Neuron (in vitro differentiated cells): ENCODE measurements around the gene F13A1.

DNA sequence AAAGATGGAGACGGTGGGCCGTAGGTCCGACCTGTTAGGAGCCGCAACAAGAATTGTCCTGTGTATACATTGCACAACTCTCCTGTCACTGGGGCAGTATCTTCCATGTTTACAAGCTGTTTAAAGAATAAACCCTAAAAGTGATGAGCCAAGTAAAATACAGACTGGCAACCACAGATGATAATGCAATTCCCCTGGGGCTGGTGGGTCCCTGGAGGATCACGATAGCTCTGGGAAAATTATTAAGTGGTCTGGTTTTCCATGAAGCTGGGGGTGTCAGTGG lies 8.1 kb upstream of the FAM50B start:
- PRO-cap, result no peak

- PRO-cap, result no peak
These were observed 56.6 kb downstream of the FAM50B start for GRCh38 chr6:3905436-3906465.

- PRO-cap, result no peak
These were observed 10.7 kb downstream of the PRPF4B start for GRCh38 chr6:4031398-4032625.

- PRO-cap, result no peak
These were observed 246.0 kb upstream of the ECI2 start for GRCh38 chr6:4381333-4381846.

- PRO-cap, result no peak
These were observed 292.5 kb upstream of the ECI2 start for GRCh38 chr6:4427858-4428282.

- PRO-cap, result no peak
These were observed 300.4 kb upstream of the ECI2 start for GRCh38 chr6:4435833-4436090.

- PRO-cap, result no peak
These were observed 980 bp downstream of the CDYL start for GRCh38 chr6:4777028-4777740.

DNA sequence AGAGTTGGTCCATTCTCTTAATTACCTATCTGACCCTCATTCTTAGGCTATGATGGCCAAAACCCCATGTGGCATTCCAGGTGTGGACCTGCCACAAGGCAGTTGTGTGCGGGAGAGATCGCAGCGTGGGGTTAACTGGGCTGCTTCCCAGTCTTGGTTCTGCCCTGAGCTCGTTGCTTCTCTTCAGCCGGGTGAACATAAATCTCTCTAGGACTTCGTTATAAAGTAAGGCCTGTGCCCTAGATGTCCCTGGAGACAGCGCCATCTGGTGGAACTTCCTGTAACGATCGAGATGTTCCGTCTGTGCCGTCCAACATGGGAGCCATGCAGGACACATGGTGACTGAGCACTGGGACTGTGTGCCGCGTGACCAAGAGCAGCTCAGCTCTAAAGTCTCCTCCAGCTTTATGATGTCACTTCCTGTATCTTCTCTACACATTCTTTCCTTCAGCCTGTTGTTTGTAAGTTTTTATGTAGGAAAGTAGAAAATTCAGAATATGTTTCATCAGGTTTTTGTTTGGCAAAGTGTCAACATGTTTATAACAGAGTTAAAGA lies 26.8 kb upstream of the RPP40 start:
- PRO-cap, result no peak

DNA sequence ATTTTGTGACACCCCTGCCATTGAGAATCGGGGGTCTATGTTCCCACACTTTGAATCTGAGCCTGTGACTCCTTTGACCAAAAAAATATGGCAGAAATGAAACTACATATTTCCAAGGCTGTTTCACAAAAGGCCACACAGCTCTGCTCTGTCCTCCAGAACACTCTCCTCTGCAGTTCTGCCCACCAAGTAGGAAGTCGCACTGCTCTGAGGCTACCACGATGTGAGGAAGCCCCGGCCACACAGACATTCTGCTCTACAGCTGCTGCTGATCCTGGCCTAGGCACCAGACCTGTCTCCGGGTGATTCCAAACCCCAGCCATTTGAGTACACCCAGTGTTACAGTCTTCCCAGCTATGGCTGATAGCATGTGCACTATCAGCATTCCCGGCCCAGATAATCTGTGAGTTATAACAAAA lies 85.1 kb downstream of the LYRM4 start:
- PRO-cap, result no peak

DNA sequence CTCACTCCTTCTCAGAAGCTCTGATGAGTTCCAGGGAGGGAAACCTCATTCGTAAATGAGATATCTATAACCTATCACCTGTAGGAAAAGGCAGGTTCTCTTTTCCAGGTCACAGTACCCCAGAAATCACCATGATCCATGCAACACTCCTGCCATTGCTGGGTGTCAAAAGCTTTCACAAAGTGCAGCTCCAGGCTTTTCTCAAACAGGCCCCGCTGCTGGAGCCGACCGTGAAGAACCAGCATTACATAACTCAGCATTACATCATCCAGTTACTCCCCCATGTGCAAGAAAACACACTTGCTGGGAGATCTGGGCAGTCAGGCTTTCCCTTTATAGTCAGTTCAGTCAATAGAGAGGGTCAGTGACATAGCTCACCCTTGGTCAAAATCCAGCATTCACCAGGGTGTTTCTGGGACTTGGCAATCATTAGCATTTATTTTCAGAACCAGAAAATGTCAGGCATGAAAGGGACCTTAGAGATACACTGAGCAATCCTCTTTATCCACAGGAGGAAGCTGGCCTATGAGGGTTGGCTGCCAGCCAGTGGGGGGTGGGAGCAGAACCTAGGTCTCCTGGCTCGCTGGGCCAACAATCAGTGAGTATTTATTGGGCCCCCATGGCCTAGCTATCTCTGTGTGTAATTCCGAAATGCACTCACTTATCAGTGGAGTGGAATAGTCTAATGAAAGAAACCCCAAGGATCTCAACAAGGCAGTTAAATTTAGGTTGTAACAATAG lies 54.8 kb downstream of the LYRM4 start:
- PRO-cap, result bidirectional peak, plus-strand start at position 336 of the sequence, minus-strand start at position 202 of the sequence

DNA sequence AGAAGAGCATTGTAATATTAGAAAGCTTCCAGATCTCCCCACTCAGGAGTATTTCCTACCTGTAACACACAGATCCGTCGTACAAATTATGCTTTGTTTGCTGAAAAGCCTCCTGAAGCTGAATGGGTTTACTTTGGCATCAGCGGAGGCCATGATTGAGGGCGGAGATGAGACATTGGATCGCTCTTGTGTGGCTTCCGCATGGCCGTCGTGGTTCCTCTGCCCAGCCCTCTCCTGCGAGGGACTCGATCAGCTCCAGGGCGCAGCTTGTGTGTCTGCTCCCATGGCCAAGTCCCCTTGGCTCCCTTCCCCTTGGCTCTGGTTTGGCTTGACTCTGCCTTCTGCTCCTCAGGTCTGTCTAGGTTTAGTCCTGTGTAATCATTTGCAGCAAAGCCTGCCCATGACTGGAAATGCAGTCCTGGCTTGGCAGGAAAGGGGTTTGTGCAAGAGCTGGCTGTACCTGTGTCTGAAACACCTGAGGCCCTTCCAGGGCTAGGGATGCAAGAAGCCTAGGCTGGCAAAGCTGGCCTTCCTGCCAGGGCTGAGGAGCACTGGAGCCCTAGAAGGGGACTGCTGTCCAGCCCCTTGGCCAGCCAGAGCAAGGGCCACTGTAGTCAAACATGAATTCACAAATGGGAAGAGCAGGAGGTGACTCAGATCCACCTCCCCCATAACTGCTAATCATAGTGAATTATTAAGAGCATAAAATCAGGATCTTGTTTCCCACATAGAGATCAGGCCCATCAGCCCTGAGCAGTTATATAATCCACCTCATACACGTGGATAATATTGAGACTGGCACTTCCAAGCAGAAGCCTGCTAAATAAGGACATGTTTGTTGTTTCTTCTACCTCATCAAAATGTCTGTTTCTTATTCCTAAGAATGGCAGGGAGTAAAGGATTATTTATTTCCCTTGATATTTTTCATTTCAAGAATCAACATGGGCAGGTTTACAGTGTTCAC lies 196.8 kb downstream of the FARS2 start:
- PRO-cap, result no peak

- PRO-cap, result no peak
These were observed 247.7 kb downstream of the FARS2 start for GRCh38 chr6:5508860-5509610.

GRCh38 chr6:5764984-5765790 lies 241.5 kb downstream of the NRN1 start:
- PRO-cap, result no peak

- PRO-cap, result bidirectional peak, plus-strand start at chr6:5996989, minus-strand start at chr6:5996844
These were observed 10.0 kb downstream of the NRN1 start for GRCh38 chr6:5996680-5997238.

DNA sequence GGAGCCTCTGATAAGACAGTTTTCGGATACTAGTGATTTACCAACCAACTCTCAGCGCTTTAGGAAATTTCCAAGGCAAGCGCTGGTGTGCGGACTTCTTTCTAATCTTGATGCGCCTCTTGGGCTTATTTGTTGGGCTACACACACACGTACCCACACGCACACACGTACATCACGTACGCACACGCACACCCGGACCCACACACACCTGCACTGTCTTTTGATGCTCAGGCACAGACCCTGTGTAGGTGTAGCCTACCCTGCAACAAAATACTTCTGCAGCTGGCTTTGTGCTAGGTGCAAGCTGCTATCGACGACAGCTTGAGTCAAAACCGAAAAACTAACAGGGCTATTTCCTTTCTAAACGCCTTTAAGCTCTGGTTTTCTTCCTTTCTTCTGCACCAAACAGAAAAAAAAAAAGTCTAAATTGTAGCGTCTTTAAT lies 1.1 kb upstream of the NRN1 start:
- PRO-cap, result bidirectional peak, plus-strand start at position 273 of the sequence, minus-strand start at position 280 of the sequence

DNA sequence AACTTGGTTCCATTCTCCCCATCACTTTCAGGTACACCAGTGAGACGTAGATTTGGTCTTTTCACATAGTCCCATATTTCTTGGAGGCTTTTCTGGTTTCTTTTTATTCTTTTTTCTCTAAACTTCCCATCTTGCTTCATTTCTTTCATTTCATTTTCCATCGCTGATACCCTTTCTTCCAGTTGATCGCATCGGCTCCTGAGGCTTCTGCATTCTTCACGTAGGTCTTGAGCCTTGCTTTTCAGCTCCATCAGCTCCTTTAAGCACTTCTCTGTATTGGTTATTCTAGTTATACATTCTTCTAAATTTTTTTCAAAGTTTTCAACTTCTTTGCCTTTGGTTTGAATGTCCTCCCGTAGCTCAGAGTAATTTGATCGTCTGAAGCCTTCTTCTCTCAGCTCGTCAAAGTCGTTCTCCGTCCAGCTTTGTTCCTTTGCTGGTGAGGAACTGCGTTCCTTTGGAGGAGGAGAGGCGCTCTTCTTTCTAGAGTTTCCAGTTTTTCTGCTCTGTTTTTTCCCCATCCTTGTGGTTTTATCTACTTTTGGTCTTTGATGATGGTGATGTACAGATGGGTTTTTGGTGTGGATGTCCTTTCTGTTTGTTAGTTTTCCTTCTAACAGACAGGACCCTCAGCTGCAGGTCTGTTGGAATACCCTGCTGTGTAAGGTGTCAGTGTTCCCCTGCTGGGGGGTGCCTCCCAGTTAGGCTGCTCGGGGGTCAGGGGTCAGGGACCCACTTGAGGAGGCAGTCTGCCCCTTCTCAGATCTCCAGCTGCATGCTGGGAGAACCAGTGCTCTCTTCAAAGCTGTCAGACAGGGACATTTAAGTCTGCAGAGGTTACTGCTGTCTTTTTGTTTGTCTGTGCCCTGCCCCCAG lies 130.4 kb downstream of the F13A1 start:
- PRO-cap, result no peak

- PRO-cap, result no peak
These were observed 76.5 kb downstream of the F13A1 start for GRCh38 chr6:6243950-6244341.

DNA sequence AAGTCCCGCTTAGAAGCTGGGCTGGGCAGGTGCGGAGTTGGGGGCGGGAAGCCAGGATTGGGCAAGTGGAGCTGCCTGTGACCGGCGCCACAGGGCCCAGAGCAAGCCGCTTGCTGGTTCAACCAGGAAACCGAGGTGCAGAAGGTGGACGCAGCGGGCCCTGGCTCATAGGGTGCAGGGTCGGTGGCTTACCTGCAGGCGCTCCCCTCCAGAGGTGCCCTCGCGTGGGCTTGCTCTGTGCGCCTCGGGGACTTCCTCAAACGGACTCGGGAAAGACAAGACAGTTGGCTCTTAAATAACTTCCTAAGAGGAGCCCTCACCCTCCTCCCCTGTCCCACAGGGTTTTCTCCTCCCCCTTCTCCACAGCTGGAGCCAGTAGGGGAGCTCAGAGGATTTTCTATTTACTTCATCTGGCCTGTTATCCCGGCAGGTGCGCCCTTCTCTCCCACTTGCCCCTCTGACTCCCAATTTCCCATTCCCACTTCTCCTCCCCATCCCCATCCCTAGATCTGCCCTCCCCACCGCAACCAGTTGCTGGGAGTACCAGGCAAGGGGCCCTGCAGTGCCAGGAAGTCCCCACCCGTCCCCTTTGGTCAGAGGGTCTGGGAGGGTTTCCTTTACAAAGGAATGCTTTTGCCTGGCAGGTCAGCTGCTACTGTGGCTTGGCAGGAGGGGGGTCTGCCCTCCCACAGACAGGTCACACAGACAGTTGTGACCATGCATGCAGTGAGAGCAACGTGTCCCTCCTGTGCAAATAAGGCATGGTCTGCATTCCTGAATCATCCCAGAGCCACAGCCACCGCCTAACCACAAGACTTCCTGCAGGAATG lies at the start of gene F13A1:
F13A1 (minus strand) TSS at position 268 of the 830 bp plus-strand sequence.
- PRO-cap, result no peak

DNA sequence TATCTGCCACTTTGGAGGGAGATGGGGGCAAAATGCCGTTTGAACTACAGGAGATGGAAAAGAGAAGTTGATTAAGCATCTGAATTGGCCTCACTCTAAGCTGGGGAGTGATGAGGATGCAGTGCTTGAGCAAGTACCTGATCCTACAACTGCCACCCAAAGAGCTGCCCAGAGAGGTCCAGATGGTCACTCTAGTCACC lies 2.1 kb downstream of the LY86 start:
- PRO-cap, result no peak

GRCh38 chr6:6601019-6601436 lies 12.5 kb downstream of the LY86 start:
- PRO-cap, result no peak